Left lobe of liver (tissue), 1 donor: ENCODE data around the genes CISD3 and PSMB3.

GRCh38 chr17:38724357-38725164 is 5.6 kb upstream of the CISD3 start:
- PRO-cap, result no peak

- PRO-cap, result no peak
These were observed 4.0 kb upstream of the CISD3 start for GRCh38 chr17:38725872-38726738.

GRCh38 chr17:38729450-38730623 is at the start of gene CISD3:
CISD3 (plus strand) TSS chr17:38730341.
- PRO-cap, result bidirectional peak, plus-strand start at chr17:38730359, minus-strand start at chr17:38730160

GRCh38 chr17:38734090-38734826 is 4.1 kb downstream of the CISD3 start:
- PRO-cap, result no peak

- PRO-cap, result unidirectional peak, minus-strand start at chr17:38752387; bidirectional peak, plus-strand start at chr17:38752747, minus-strand start at chr17:38752509
These were observed at the start of gene PSMB3 for GRCh38 chr17:38752070-38752895. PSMB3 (plus strand) TSS chr17:38752741.

- PRO-cap, result no peak
These were observed 1.5 kb upstream of the RPL23 start for GRCh38 chr17:38855002-38855486.

DNA sequence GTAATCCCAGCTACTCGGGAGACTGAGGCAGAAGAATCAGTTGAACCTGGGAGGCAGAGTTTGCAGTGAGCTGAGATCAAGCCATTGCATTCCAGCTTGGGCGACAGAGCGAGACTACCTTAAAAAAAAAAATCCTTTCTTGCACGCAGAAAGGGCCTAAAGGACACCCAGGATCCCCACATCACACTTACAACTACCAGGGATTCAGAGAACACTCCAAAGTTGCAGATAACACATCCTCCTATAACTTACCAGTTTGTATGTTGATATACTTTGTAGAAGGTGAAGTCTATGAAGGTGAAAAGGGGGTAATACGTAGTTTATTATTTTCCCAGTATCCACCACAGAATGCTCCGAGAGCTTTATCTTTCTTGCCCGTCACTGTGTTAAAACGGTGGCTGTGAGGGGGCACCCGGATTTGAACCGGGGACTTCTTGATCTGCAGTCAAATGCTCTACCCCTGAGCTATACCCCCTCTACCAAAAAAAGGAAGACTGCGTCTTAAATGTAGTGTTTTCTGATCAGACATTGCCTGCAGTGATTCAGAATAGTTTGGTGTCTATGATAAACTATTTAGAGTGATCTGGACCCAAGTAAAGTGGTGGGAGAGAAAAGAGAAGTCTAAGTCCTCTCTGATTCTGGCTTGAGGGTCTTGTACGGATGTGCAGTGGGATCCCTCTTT is 7.9 kb upstream of the RPL23 start:
- PRO-cap, result no peak

GRCh38 chr17:38883756-38883989 is 13.8 kb downstream of the LASP1 start:
- PRO-cap, result no peak

GRCh38 chr17:38885506-38885898 is 15.6 kb downstream of the LASP1 start:
- PRO-cap, result no peak

DNA sequence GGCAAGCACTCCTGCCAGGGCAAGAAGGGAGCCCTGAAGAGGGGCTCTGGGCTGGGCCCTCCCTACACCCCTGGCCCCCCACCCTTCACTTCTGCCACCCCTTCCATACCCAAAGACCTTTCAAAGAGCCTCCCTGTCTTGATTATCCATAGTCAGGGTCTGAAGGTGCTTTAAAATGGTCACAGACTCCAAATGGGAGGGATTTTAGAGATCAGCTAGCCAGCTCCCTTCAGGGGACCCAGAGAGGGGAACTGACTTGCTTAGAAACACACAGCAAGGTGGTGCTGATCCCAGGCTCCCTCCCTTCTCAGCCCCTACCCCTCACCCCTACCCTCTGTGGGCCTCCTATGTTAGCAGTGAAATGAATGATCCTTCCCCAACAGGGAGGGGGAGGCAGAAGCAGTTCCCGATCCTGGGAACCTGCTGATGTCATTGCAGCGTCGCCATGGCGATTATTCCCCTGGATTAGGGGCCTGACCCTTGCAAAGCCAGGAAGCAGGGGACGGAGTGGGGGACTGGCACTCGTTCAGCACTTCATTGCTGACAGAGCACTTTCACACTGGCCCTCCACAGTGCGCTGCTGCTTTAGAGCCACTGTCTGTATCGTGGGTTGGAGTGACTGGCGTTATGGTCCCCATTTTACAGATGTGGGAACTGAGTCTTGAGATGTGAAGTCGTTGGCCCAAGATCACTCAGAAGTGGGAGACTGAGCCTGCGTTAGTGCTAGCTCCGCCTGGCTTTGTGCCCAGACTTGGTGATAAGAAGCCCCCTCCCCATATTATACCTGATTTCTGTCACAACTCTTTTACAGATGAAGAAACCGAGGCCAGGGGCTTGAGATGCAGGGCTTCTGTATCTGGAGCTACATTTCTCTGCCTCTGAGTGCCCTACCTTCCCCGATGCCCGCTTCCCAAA is 26.5 kb downstream of the LASP1 start:
- PRO-cap, result no peak

DNA sequence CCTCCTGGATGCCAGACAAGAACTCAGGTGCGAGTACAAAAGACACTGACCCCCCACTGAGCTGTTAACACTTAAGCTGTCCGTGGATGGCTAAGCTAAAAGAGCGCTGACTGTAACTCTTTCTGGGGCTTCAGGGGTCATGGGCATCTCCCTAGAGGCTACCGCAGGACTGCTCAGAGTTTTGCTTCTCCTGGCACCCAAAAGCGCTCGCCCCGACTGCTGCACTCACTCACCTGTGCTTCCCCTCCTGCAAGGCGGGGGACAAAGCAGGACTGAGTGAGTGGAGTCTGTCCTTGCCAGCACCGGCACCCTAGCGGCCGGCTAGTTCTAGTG is 44.9 kb upstream of the FBXO47 start:
- PRO-cap, result no peak

DNA sequence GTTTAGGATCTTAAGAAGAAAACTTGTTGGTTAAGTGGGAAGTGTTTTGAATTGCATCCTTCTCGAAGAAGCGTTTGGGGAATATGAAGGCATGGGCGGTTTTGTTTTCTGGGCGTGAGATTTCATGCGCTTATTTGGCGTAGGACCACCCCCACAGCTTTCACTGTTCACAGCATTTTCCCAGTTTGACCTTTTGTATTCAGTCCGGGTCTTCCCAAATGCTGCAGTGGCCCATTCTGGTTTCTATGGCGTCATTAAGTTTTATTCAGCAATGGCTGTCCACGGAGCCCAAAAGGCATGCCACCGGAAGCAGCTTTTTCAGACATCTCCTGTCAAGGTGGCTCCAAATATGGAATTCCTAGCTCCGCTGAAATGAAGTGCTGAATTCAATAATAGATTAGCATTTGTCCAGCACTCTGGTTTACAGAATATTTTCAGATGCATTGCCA is 90.5 kb upstream of the FBXO47 start:
- PRO-cap, result no peak

DNA sequence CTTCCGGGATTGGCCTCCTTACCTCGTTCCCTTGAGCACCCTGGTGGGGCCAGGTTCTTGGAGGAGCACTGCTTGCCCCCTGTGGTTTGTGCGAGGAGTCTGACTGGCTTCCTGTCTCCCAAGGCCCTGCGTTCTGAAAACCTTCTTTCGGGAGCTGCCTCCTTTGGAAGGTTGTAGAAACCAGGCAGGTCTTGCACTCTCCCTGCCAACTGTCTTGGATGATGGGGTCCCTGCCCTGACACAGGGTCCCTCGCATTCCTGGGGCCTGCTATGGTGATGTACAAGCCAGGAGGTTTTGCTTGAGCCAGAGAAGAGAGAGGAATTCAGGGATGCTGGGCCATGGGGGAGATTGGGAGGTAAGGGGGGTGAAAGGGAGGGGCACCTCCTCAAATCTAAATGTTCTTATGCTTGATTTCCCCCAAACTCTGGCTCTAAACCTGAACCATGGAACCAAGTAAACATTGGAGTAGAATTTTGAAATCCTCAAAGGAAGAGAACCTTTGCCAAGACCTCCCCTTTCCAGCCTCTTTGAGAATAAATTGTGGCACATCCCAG is 19.6 kb downstream of the PLXDC1 start:
- PRO-cap, result no peak

GRCh38 chr17:39401708-39403012 is 734 bp upstream of the FBXL20 start:
- PRO-cap, result bidirectional peak, plus-strand start at chr17:39401782, minus-strand start at chr17:39401601; unidirectional peak, minus-strand start at chr17:39402556

DNA sequence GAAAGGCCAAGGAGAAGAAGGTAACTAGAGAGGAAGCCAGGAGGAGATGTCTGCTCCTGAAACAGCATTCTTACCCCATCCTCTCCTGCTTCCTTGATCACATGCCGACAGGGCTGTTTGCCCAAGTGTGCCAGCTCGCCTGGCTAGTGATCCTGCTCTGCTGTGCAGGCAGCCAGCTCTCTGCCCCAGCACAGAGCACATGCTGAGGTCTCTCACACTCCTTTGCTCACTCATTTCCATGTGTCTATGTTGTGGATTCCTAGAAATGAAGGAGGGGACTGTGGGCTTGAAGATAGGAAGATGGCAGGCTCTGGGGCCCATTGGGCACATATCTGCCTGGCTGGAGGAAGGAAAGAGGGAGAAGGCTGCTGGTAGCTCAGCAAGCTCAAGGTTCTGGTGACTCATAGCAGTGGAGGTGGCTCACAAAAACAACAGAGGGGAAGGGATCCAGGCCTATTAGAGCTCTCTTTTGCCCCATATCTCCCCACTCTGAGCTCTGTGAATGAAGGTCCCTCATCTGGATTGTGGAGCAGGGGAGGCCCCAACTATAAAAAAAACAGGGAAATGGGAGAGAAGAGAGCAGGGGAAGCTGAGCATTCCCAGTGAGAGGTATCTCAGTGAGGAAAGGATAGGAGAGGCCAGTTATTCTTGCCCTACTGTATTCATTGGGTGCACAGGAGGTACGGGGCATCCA is 54.2 kb downstream of the NEUROD2 start:
- PRO-cap, result no peak

DNA sequence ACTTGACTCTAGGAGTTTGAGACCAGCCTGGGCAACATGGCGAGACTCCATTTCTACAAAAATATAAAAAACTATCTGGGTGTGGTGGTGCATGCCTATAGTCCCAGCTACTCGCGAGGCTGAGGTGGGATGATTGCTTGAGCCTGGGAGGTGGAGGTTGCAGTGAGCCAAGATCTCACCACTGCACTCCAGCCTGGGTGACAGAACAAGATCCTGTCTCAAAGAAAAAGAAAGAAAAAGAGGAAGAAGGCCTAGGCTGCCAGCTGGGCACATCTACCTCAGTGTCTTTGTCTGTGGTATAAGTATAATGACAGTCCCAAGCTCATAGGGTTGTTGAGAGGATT is 13.8 kb downstream of the NEUROD2 start:
- PRO-cap, result no peak

- PRO-cap, result no peak
These were observed 13.0 kb downstream of the STARD3 start for GRCh38 chr17:39649871-39650478.

- PRO-cap, result no peak
These were observed 487 bp downstream of the PNMT start for GRCh38 chr17:39668816-39669064.

DNA sequence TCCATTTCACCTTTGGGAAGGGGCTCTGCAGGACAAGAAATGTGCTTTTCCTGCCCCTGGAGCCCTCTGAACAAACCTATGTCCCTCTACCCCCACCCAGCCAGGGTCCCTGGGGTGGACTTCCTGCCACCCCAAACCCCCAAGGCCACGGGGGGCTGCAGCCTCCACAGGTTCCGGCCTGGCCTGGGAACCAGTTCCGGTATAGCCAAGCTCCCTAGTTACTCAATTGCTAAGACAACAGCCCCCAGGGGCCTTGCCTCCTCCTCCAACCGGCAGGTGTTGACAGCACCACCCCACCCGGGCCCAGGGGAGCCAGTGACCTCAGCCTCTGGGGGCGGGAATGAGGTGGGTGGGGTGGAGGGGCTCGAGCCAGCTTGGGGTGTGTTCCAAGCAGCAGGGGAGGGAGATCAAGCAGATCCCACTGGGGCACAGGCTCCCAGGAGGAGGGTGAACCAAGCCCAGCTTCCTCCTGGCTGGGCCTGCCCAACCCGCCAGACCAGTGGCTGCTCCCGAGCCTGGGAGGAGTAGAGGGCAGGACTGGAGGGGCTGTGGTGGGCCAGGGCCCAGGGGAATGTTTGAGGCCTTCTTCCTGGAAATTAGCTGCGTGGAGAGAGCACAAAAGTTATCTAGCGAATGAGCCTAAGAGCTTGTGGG is 6.6 kb downstream of the PNMT start:
- PRO-cap, result no peak

GRCh38 chr17:39679275-39679953 is 8.4 kb downstream of the PGAP3 start:
- PRO-cap, result no peak